Fibroblast of villous mesenchyme (primary cell): ENCODE results near the genes MS4A4A, PGA4 and PPP1R32.

DNA sequence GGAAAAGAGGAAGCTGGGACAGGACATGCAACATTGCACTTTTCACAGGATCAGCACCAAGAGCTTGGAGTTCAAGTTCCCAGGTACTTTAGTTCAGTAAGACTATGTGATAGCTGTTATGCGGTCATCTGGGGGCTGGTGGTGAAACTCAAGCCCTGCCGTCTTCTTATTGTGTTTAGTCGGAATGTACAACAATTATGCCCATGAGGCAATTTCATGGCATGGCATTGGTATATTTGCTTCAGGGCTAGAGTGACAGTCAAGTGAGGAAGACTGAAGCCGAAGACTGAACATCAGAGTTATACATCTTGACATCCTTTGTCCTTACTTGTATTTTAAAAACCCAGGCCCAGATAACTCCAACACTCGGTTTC lies 16.9 kb upstream of the MS4A4A start:
- CAGE, long polyA plus RNA, result no peak

DNA sequence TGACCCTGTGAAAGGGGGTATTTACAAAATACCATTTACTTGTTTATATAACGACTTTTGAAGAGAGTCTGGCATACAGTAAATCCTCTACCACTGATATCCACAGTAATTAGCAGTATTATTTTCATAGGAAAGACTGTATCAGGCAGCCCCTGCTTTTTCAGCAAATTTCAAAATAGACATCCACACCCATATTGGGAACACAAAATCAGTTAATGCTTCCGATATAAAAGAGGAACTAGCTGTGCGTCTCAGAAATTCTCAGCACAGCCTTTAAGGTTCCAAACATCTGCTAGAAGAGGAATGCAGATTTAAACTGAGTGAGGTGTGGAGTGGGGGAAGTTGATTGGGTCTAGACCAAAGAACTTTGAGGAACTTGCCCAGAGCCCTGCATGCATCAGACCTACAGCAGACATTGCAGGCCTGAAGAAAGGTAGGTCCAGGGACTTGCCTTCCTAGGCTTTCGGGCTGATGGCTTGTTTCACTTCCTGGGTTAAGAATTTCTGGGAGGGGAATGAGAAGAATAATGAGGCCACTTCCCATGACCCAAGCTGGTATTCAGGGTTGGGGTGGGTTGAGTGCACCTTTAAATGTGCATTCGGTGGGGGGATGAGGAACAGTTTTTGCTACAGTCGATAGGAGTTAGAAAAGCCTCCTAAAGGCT lies at the start of gene MS4A4A:
MS4A4A (plus strand) TSS at position 383 of the 664 bp plus-strand sequence.
- CAGE, long polyA plus RNA, result no peak

GRCh38 chr11:60281582-60282092 lies 1.2 kb downstream of the MS4A4A start:
- CAGE, long polyA plus RNA, result no peak

DNA sequence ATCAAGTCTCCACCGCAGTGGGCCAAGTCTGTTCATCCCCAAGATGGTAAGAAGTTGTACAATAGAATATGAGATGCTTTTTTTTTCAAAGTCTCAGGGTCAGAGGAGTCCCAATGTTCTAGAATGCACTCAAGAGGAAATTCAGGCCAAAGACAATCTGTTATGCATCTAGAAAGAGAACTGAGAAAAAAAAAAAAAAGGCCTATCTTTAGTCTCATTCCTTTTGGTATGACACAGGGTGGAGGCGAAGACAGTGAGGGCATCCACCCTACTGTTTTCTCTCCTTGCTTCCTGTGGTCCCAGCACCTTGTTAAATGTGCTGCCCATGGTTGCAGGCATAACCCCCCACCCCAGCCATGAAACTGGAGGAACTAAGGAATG lies 20.3 kb downstream of the MS4A6E start:
- CAGE, long polyA plus RNA, result no peak

DNA sequence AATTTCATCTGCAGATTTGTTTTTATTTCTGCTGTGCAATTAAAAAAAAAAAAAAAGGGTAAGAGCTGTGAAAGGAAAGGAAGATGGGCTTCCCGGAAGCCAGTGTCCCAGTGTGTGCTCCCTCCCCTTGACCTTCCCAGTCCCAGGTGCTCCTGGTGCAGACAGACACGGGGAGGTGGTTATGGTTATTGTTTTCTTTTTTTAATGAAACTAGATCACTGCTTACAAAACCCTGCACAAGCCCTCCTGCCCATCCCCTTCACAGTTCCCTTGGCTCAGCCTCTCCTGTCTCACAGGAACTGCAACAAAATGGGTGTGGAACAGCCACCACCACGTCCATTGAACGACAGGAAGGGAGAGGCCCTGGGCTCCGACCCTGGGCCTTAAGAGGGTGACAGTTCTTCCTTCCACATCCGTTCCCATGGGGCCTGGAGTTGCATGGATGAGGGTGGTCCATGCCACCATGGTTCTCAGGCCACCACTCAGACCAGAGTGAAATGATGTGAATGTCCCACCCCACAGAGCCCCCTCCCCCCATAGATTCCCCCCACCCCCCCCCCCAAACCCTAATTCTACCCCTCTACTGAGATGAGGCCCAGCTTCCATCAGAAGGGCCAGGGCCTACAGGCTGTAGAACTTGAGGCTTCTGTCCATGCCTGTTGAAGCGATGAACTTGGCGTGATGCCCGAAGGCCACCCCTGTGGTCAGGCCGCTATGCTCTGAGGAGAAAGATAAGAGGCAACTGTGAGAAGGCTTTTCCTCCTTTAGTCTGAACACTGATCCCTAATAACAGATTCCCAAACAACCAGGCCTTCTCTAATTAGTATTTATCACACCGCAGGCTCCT lies 15.6 kb downstream of the PRPF19 start:
- CAGE, long polyA plus RNA, result no peak

DNA sequence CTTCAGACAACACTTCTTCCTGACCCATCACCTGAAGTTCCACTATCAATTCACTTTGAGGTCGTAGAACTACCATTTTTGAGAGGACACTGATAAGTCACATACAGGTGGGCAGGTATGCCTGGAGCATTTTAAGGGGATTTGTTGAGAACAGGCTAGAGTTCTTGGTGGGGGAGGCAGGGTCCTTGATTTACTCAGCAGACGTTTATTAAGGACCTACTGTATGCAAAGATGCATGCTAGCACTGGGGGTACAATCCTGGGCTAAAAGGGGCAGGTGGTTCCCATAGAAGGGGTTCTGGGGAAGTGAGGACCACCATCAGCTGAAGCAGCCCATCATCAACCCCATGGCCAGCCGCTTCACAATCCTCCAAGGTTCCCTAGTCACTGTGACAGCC lies 35.3 kb downstream of the CD6 start:
- CAGE, long polyA plus RNA, result no peak

- CAGE, long polyA plus RNA, result no peak
These were observed 59.7 kb upstream of the CD5 start for GRCh38 chr11:61042601-61042930.

- CAGE, long polyA plus RNA, result no peak
These were observed 31.1 kb upstream of the CD5 start for GRCh38 chr11:61071161-61071680.

DNA sequence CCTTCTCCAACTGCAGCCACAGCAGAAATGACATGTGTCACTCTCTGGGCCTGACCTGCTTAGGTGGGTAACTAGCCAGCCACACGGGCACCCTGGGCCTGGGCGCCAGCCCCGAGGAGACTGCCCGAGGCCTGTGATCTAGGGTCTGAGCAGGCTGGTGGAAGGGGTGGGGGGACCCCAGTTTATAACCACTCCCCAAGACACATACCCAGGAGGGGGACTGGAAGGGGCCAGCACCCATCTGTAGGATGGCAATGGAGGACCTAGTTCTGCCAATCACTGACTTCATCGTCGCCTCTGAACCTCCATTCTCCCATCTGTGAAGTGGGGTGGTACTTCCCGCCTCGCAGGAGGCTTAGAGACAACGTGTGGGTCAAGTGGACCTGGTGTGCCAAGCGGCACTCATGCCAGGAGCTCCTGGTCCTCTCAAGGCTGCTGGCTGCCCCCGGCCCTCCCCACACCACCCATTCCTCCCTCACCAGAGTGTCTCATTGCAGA lies 16.2 kb downstream of the CD5 start:
- CAGE, long polyA plus RNA, result no peak

DNA sequence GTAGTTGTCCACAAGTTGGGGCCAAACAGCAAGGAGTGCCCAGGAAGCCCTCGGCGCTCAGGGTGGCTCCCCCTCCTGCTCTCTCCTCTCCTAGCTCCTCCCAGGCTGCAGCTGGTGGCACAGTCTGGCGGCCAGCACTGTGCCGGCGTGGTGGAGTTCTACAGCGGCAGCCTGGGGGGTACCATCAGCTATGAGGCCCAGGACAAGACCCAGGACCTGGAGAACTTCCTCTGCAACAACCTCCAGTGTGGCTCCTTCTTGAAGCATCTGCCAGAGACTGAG lies 16.8 kb downstream of the CD5 start:
- CAGE, long polyA plus RNA, result no peak

GRCh38 chr11:61126331-61127321 lies 24.3 kb downstream of the CD5 start:
- CAGE, long polyA plus RNA, result no peak

DNA sequence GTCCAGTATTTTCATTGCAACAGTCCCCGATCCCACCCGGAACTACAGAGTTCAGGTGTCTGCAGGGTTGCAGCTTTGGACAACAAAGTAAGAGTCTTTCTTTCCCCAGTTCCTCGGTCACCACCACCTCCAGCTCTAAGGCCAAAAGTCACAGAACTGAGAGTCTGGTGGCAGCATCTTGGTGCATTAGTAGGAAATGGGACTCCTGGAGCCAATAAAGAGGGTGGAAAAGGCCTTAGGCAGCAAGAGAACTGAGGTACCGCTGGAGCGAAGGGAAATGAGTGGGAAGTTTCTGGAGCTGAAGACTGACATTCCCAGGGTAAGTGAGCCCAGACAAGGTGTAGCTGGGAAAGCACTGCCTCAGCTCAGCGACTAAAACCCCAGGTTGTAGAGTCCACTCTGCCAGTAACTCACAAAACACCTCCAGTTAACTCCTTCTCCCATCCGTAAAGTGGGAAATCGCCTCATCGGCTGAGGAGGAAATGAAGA lies 913 bp downstream of the VPS37C start:
- CAGE, long polyA plus RNA, result no peak

GRCh38 chr11:61162039-61162897 lies 1.0 kb upstream of the VPS37C start:
- CAGE, long polyA plus RNA, result no peak

DNA sequence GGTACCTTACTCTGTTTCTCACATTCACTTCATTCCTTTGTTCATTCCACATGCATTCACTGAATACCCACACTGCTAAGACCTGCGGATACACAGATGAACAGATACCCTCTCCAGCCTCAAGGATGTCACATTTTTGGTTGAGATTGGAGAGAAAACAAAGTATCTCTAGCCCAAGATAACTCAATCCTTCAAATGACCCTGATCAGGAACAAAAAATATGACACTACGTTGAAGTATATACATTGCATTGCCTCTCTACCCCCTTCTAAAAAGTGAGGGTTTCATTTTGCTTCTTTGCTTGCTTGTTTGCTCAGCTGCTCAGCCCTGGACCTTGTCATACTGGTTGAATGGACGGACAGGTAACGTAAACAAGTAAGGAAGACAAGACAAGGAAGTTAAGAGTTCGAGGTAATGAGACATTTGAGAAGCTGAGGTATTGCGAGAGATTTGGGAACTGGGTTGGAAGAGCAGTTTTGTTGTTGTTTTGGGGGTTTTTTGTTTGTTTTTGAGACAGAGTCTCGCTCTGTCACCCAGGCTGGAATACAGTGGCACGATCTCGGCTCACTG lies 3.7 kb upstream of the VPS37C start:
- CAGE, long polyA plus RNA, result no peak

DNA sequence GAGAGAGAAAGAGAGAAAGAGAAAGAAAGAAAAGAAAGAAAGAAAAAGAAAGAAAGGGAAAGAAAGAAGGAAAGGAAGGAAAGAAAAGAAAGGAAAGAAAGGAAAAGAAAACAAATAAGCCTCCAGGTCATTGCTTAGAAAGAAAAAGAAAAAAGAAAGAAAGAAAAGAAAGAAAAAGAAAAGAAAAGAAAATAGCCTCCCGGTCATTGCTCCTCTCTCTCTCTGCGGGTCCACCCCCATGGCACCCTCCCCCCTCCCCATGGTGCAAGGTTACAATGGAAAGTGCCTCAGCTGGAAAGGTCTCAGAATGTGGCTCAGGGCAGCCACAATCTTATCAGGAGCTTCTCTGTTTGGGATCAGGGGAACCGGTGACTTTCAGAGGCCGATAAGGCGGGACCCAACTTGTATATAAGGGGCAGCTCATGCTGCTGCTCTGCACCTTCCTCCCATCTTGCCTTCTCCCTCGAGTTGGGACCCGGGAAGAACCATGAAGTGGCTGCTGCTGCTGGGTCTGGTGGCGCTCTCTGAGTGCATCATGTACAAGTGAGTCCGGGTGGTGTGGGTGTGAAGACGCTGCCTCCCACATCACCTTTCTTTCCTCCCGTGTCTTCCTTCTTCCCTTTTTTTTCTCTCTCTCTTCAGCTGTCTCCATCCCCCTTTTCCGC lies at the start of gene PGA4:
PGA4 (plus strand) TSS at position 434 of the 665 bp plus-strand sequence.
- CAGE, long polyA plus RNA, result no peak

- CAGE, long polyA plus RNA, result no peak
These were observed 793 bp downstream of the TKFC start for GRCh38 chr11:61333733-61334309.

DNA sequence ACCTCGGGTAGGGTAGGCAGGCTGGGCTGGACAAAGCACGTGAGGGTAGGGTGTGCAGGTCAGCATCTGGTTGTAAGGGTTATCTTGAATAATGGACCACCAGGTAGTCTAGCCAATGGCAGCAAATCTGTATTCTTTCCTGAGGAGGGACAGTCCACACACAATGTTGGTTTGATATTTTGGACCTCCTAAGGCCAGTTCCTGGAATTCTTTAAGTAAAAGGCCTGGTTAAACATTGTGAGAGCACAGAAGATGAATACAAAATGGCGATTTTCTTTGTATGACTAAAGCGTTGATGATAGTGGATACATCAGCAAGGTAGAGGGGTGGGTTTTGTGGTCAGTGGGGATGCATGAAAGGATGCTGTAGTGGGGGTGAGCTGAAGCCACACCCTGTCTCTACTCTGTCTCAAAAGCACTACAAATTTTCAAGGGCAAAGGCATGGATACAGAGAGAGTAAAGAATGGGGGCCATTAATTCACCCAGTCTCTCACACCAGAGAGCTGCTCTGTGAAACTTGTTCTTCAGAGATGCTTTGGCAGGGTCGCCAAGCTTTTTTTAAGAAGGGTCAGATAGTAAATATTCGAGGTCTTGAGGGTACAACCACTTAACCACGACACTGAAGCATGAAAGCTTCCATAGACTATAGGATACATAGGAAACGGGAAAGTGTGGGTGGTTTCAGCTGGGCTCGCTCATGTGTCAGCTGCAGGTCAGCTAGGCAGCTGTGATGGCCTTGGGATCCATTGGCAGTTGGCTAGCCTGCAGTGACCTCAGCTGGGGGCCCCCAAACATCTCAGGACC lies 8.2 kb downstream of the TMEM138 start:
- CAGE, long polyA plus RNA, result no peak

DNA sequence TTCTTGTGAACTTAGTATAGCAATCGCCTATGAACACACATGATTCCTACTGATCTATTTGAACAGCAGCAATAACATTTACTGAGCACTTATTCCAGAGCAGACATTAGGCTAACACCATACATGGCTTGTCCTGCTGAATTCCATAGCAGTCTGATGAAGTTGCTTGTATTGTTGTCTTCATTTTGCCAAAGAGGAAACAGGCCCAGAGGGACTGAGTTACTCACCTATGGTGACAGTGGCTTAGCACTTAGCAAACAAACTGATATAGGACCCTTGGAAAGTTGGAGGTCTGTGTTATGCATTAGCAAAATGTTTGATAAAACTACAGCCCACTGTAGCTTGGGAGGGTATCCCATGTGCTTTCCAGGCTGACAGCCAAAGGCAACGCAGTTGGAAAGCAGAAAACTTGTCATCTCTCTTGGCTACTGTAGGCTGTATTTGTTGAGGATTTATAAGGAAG lies 23.6 kb downstream of the SDHAF2 start:
- CAGE, long polyA plus RNA, result no peak

- CAGE, long polyA plus RNA, result no peak
These were observed at the start of gene PPP1R32 for GRCh38 chr11:61480761-61481655. TSS of gene PPP1R32 (plus strand) at chr11:61481120.

GRCh38 chr11:61586733-61587299 lies 5.9 kb upstream of the SYT7 start:
- CAGE, long polyA plus RNA, result no peak